MCF 10A (cell line): ENCODE measurements around a stretch of chr1.

GRCh38 chr1:55022012-55022622, 17.2 kb upstream of the PCSK9 start:
- PRO-cap: bidirectional peak, plus-strand start at chr1:55022286, minus-strand start at chr1:55022133
- RRBS: 1% methylated on average over 3 of the region's 15 CpGs

DNA sequence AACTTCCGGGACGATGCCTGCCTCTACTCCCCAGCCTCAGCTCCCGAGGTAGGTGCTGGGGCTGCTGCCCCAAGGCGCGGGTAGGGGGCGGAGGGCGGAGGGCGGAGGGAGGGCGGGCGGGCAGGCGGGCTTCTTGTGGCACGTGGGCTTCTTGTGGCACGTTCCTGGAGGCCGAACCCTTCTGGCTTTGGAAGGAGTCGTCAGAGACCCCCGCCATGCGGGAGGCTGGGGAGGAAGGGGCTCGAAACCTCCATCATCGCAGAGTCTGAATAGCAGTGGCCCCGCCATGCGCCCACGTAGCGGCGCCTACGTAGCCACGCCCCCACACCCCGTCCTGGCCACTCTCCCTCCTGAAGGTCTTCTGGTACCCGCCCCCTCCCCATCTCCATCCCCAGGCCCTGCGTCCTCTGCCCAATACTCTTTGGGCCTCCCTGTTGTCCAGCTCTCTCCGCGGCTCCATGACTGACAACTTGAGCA, 16.8 kb downstream of the PCSK9 start:
- PRO-cap: no peak
- RRBS: no CpG with 5 or more reads among the region's 31 CpGs

DNA sequence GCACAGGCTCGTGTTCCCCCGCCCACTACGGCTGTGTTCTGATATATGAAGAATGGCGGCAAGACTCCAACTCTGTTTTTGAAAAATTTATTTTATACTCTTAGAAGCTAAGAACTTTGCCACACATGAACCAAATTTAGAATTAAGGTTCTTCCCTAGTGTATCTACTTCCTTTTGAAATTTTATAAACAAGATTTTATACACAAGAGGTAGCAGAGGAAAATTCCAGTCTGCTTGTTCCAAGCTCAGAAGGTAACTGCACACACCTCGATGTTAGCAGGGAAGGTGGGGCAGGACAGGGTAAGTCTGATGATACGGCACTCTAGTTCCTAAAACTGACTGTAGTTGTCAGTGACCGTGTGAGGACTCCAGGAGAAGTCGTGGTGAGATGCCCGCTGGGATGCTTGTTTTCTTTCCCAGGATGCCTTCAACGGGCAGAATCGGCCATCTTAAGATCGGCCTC, 27.0 kb downstream of the PCSK9 start:
- PRO-cap: no peak
- RRBS: no CpG with 5 or more reads among the region's 12 CpGs

DNA sequence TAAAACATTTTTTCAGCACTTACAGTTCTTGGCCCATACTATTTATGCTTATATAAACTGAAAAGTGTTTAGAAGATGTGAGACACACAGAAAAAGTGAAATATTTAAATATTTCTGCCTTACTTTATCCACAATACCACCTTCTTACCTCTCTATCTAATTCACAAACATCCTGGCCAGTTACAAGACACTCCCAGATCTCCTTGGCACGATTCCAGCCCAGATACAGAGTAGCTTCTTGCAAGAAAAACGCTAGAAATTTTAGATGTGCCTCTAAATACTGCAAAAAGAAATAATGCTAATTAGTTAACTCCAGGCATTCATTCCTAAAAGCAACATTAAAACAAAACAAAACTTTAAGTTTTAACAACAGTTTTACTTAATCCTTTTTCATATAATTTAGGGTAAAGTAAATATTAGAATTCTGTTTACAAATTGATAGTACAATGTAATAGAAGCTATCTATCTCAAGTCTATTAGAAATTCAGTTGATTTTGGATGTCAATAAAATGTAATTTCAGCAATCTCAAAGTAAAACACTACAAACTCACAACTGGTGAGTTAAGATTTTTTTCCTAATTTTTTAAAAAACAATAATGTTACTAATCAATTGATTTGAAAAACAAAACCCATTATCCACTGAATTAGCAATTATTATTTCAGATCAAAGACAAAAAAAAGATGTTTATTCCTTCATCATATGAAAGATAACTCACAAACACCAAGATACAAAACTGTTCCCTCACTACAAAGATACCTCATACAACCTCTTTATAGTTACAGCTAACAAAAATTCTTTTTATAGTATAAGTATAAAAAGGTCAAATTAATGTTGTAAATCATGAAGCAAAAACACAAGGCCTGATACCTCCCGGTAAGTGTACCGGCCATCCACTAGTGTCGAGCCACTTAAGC, 68.1 kb downstream of the USP24 start:
- PRO-cap: no peak
- RRBS: no CpG with 5 or more reads among the region's 5 CpGs

DNA sequence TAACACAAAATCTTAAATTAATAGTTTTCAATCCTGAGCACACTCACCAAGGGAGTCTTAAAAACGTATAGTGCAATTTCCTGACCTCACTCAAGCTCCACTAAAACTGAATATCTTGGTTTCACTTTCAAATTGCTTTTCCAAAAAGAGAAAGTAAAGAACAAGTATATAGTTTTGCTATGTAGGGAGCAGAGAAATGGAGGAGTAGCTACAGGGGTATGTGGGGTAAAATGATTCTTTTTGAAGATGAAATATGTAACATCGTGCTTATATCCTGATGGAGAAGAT, 398.5 kb downstream of the PLPP3 start:
- PRO-cap: no peak
- RRBS: no CpG with 5 or more reads among the region's 2 CpGs

DNA sequence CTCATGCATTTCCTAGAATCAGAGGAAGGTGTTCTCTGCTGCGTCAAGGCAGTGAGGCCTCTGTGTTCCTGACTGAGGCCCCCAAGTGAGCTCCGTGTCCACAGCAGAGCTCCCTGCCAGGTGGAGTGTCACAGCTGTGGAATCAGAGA, 323.6 kb downstream of the PLPP3 start:
- PRO-cap: no peak
- RRBS: no CpG with 5 or more reads among the region's 2 CpGs

DNA sequence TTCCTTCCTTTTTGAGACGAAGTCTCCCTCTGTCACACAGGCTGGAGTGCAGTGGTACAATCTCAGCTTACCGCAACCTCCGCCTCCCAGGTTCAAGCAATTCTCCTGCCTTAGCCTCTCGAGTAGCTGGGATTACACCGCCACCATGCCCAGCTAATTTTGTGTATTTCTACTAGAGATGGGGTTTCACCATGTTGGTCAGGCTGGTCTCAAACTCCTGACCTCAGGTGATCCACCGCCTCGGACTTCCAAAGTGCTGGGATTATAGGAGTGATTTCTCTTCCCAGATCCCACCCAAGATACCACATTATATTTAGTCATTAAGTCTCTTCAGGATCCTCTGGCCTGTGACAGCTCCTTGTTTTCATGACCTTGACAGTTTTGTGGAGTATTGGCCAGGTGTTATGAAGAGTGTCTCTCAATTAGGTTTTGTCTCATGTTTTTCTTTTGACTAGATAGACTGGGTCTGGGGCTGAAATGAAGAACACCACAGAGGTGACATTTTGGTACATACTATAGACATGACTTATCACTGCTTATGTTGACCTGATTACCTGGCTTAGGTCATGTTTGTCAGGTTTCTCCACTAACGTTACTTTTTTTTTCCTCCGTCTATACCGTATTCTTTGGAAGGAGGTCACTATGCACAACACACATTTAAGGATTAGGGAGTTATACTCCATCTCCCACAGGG, 159.7 kb downstream of the PLPP3 start:
- PRO-cap: no peak
- RRBS: no CpG with 5 or more reads among the region's 10 CpGs

GRCh38 chr1:56446314-56447439, 132.7 kb downstream of the PLPP3 start:
- PRO-cap: no peak
- RRBS: no CpG with 5 or more reads among the region's 9 CpGs

GRCh38 chr1:56450173-56450739, 129.1 kb downstream of the PLPP3 start:
- PRO-cap: no peak
- RRBS: no CpG with 5 or more reads among the region's 2 CpGs

DNA sequence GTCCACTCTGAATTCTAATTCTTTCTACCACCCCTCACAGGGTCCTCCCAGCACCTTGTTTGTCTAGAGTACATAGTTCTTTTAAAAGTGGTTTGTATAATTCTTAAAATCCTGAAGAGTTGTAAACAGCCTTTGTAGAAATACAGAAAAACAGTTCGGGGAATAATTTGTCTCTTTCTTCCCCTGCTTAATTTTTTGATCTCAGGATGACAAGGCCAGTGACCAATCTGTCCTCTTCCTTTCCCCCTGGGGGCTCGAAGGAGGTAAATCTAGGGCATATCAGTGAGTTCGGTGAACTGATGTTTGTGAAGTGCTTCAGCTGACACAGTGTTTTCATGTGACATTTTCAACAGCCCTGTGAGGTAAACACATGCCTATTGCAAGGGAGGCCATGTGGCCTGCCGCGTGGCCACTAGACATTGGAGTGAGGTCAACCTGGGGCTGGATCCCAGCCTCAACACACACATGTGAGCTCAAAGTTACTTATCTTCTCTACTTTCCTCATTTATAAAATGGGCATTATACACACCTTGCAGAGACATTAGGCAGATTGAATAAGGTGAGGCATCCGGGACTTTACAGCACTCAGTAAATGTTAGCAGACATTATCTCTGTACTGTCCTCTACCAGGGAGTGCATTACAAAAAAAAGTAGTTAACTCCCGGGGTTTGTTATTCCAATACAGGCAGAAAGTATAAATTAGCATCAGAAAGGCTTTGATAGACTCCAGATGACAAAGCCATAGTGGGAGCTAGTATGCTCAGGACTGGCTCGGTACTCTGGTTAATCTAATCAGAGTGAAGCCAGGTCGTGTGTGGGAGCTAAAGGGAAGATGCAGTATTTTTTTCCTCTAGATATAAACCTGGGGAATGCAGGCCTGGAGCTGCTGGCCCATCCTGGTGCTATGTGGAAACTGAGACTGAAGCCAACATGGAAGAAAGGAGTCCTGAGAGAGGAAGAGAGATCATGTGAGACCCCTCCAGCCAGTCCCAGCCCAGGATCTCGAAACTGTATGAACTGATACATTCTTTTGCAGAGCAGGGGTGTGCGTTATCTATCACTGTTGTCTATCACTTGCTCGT, 126.2 kb downstream of the PLPP3 start:
- PRO-cap: no peak
- RRBS: 94% methylated on average over 1 of the region's 12 CpGs

- PRO-cap: no peak
- RRBS: no CpG with 5 or more reads among the region's 9 CpGs
Measured at GRCh38 chr1:56461039-56461819, 118.1 kb downstream of the PLPP3 start.

DNA sequence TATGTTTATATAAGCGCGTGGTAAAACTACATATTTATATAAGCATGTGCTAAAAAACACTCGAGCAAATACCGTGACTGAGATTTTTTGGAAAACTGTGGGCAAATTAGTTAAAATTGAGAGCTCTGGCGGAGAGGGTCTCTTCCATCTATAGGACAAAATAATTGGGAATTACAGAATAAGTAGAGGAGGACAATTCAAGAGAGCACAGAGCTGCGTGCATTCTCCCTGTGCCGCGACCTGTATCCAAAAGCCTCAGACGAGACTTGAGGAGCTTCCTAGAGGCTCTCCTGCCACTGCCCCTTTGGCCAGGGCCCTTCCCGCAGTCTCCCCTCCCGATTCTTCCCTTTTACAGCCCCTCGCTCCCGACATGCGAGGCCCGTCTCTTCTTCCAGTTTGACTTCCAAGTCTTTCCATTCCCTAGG, 606 bp upstream of the PRKAA2 start:
- PRO-cap: no peak
- RRBS: no CpG with 5 or more reads among the region's 15 CpGs

- PRO-cap: no peak
- RRBS: no CpG with 5 or more reads among the region's 4 CpGs
Measured at GRCh38 chr1:56770114-56770499, 49.1 kb downstream of the FYB2 start.

- PRO-cap: no peak
- RRBS: no CpG with 5 or more reads among the region's 3 CpGs
Measured at GRCh38 chr1:56910690-56911116, 55.1 kb downstream of the C8B start.

- PRO-cap: no peak
- RRBS: no CpG with 5 or more reads among the region's 2 CpGs
Measured at GRCh38 chr1:56920568-56920931, 45.3 kb downstream of the C8B start.

- PRO-cap: no peak
- RRBS: no CpG with 5 or more reads among the region's 12 CpGs
Measured at GRCh38 chr1:56961240-56961939, 4.4 kb downstream of the C8B start.

DNA sequence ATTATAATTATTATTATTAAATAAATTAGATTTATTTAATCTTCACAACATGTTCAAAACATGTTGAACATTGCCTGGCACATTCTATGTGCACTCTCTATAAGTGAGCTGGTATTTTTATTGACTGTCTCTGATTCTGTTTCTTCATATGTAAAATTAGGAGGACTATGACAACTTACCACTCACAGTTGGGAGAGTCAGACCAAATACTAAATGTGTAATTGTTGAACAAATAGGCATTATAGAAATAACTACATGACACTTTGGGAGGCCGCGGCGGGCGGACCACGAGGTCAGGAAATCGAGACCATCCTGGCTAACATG, 951 bp upstream of the C8B start:
- PRO-cap: no peak
- RRBS: no CpG with 5 or more reads among the region's 6 CpGs

DNA sequence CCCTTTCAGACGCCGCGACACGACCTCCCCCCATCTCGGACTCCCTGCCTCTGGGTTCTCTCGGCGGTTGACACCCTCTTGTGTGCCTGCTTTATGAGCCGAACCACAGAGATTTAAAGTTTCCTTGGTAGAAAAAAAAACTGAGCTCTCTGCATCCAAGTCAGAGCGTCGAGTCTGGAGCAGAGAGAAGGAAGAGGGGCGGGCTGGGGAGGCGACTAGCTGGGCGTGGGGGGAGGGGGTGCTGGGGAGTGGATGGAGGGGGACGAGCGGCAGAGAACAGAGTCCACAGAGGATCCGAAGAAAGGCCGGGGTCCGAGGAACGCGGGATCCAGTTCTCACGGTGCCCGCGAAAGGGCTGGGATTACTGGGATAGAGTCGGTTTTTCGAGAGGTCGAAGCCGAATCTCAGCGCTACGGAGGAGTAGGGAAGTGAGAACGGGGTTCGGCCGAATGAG, 808 bp downstream of the DAB1 start:
- PRO-cap: no peak
- RRBS: no CpG with 5 or more reads among the region's 32 CpGs

GRCh38 chr1:57860312-57860710, 436.5 kb upstream of the DAB1 start:
- PRO-cap: no peak
- RRBS: no CpG with 5 or more reads among the region's 3 CpGs

- PRO-cap: no peak
- RRBS: 66% methylated on average over 8 of the region's 46 CpGs
Measured at GRCh38 chr1:58249417-58250029, 297.0 kb downstream of the OMA1 start.